Tibial artery (tissue), 1 donor: ENCODE measurements around the gene DMRT2.

GRCh38 chr9:10679-11085 is 18.6 kb downstream of the WASHC1 start:
- PRO-cap = no peak

GRCh38 chr9:14502-15150 is 14.6 kb downstream of the WASHC1 start:
- PRO-cap = no peak

- PRO-cap = no peak
Measured at GRCh38 chr9:178215-178476, 710 bp downstream of the ZNG1A start.

DNA sequence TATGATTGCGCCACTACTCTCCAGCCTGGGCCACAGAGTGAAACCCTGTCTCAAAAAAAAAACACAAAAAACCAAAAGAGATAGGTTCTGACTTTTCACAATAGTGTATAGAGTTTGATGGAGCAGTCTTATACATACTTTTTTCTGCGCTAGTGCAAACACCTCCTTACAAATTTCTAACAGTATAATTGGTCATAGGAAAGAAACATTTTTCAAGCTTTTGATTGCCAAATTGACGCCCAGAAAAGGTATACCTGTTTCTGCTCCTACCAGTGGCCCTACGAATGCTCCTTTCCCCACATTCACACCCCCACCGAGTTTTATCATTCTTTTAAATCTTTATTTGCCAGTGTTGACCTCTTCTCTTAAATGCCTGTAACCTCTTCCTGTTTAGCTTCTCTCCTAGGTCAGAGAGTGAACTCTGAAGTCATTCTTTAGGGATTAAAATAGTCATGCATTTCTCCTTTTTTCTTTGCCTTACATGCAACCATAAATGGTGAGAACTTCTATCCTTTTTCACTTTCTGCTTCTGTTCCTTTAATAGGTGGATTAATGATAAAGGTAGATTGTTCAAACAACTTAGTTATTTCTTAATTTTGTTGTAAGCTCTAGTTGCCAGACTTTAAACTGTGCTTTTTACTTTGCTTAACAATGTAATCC is 7.7 kb downstream of the DOCK8 start:
- PRO-cap = no peak

- PRO-cap = no peak
Measured at GRCh38 chr9:271909-272686, 57.4 kb downstream of the DOCK8 start.

- PRO-cap = no peak
Measured at GRCh38 chr9:274020-274954, 59.6 kb downstream of the DOCK8 start.

- PRO-cap = no peak
Measured at GRCh38 chr9:375357-375607, 129.2 kb upstream of the KANK1 start.

DNA sequence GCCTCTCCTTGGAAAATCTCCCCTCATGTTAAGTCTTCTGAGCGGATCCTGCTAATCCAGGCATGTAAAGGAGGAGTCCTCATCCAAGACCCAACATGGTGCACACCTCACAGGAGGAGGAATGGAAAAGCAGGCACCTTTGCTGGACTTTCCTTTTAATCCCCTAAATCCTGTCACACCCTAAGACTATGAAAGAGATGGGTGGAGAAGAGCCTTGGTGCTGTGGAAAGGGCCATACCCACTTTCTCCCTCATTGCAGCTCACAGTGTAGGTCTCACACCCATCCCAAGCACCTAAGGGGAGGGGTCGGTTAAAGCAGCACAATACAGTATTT is 152.1 kb upstream of the DMRT1 start:
- PRO-cap = no peak

- PRO-cap = no peak
Measured at GRCh38 chr9:715220-715909, 126.1 kb upstream of the DMRT1 start.

GRCh38 chr9:716019-716470 is 125.5 kb upstream of the DMRT1 start:
- PRO-cap = no peak

- PRO-cap = no peak
Measured at GRCh38 chr9:976065-976564, 340 bp upstream of the DMRT3 start.

GRCh38 chr9:1049854-1050710 is at the start of gene DMRT2:
TSS of gene DMRT2 (plus strand) at chr9:1050357.
- PRO-cap = bidirectional peak, plus-strand start at chr9:1050346, minus-strand start at chr9:1050168

- PRO-cap = no peak
Measured at GRCh38 chr9:1299038-1299540, 248.9 kb downstream of the DMRT2 start.

DNA sequence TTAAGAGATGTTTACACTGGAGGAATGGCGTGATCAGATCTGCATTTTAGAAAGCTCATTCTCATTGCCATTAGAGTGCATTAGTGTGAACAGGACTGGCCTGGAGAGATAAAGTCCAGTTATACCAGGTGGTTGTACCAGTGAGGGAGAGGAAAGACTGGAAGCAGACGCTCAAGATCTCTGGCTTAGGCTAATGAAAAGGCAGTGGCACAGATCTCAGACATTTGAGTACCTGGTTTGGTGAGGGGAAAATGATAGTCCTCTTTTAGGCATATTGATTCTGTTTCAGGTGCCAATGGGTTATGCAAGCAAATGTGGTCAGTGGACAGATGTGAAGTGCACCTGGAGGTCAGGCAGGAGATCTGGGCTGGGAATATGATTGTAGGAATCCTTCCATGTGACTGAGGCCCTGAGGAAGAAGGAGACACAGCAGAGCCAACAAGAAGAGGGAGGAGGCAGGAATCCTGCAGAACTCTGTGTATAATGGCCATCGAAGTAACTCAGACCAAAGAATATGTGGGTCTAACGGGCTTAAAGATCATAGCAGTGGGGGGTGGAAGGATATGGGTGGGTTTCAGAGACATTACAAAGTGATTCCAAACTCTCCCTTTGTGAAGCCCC is 63.7 kb upstream of the SMARCA2 start:
- PRO-cap = no peak

DNA sequence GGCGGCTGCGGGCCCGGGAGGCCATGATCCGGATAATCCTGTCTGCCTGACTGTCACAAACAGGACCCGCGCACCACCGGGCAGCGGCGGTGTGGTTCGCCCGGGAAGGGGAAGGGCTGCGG is 1.3 kb downstream of the SMARCA2 start:
- PRO-cap = bidirectional peak, plus-strand start outside the sequence, minus-strand start at position 34 of the sequence

DNA sequence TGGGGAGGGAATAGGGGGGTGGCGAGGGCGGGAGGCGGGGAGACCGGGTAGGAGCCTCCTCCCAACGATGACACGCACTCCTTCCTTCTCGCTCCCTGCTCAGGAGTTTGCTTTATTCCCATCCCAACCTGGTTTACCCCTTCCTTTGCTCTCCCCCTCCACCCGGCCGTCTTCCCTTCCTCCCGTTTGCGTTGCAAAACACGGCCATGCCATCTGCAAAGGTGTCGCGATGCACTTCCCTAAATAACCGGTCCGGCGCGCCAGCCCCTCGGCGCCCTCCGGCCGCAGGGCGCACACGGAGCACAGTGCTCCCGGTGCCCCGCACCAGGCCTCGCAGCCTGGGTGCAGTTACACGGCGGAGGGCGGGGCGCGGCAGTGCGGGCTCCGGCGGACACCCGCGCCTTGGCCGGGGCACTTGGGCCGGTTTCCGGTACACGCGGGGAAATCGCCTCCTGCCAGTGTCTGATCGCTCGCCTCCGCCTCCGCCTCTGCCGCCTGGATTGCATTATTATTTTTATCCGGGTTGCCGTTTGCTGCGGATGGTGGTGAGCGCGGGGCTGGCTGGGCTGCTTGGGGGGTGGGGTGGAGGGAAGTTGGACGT is 1.6 kb downstream of the SMARCA2 start:
- PRO-cap = bidirectional peak, plus-strand start at position 77 of the sequence, minus-strand start outside the sequence; bidirectional peak, plus-strand start at position 351 of the sequence, minus-strand start at position 344 of the sequence

GRCh38 chr9:2058240-2058455 is 43.0 kb downstream of the SMARCA2 start:
- PRO-cap = no peak

- PRO-cap = no peak
Measured at GRCh38 chr9:2234659-2235184, 219.6 kb downstream of the SMARCA2 start.

- PRO-cap = no peak
Measured at GRCh38 chr9:2279038-2279610, 264.0 kb downstream of the SMARCA2 start.

- PRO-cap = no peak
Measured at GRCh38 chr9:2291973-2293111, 277.2 kb downstream of the SMARCA2 start.